MCF 10A (cell line): ENCODE measurements around the genes GPR87, MME and KCNAB1.

GRCh38 chr3:151316450-151317122 is at the start of gene GPR87:
GPR87 (minus strand) TSS chr3:151316820.
- PRO-cap, result bidirectional peak, plus-strand start at chr3:151316918, minus-strand start at chr3:151316820
- RRBS, result no CpG with 5 or more reads among the region's 8 CpGs

GRCh38 chr3:152268283-152268486 is 544 bp upstream of the MBNL1 start:
- PRO-cap, result bidirectional peak, plus-strand start at chr3:152268400, minus-strand start at chr3:152268369
- RRBS, result no CpG with 5 or more reads among the region's 5 CpGs

- PRO-cap, result no peak
- RRBS, result no CpG with 5 or more reads among the region's 7 CpGs
Measured at GRCh38 chr3:152315470-152315964, 46.8 kb downstream of the MBNL1 start.

- PRO-cap, result no peak
- RRBS, result no CpG with 5 or more reads among the region's 5 CpGs
Measured at GRCh38 chr3:152319682-152320838, 51.3 kb downstream of the MBNL1 start.

DNA sequence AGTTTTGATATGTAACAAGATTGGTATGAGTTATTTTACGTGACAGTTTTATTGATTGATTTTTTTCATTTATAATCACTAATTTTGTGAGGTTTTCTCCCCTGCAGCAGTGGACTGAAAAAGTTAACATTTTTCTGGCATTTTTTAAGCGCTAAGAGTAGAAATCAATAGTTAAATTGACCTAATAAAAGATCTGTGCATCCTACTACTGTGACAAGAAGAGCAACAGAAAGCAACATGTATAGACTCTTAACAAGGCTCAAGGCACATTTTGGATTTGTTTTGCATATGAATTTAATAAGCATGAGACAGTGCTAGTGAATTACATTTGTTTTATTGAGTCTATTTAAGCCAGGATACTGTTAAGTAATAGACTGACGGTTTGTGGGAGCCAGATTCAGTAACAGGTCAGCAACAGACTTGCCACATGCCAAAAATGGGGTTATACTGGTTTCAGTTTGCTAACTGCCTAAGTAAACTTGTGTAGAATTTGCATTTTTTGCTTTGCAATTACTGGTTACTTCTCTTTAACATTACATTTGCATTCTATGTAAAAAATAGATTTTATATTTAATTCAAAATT is 54.0 kb downstream of the MBNL1 start:
- PRO-cap, result no peak
- RRBS, result no CpG with 5 or more reads among the region's 3 CpGs

DNA sequence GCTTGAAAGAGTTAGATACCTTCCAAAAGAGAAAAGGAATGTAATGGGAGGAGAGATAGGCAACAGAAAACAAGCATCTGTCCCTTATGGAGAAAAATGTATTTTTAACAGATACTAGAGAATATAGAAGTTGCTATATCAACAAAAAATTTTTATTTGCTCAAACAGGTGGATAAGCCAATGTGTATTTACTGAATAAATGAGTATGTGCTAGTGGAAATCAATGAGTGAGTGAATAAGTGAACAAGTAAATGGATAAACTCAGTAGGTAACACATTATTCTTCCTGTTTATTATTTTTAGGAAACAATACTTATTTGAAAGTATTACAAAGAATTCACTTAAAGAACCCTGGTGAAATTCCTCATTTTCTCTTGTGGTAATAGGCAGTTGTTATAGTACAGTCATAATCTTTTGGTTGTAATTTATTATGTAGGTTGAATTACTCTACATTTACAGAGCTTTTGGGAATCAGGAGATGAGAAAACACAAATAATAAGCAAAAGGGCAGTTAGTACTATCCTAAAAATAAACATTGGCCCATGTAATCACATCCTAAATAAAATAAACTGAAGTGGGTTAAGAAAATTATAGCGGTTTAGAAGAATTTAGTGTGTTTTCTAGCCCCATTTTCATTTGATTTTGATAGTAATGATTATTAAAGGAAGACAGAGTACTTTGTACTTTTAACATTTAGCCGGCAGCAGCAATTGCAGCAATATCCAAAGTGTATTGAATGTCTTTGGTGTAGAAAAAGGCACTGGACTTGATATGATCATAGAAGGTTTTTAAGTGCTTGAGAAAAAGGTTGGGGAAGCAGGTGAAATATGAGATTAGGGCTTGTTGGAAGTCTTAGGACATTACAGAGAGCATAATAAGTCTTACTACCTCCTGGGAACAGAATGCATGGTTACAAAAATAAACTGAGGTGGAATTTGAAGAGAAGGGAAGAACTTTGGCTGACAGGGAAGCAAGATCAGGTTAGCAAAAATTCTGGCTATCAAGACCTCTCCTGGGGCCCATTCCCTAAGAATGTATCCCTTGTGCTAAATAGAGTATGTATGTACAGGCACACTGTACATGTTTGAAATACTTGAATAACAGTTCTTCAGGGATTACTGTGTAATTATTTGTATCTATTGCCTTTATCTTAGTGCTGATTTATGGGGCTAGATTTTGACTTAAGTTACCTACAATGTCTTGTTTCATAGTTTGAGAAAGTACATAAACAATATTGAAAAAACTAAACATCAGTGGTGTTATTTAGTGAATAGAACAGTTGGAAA is 79.8 kb downstream of the MBNL1 start:
- PRO-cap, result no peak
- RRBS, result no CpG with 5 or more reads among the region's 2 CpGs

GRCh38 chr3:152385522-152386232 is 116.9 kb downstream of the MBNL1 start:
- PRO-cap, result no peak
- RRBS, result no CpG with 5 or more reads among the region's 1 CpG

GRCh38 chr3:152406205-152407192 is 137.8 kb downstream of the MBNL1 start:
- PRO-cap, result no peak
- RRBS, result no CpG with 5 or more reads among the region's 4 CpGs

DNA sequence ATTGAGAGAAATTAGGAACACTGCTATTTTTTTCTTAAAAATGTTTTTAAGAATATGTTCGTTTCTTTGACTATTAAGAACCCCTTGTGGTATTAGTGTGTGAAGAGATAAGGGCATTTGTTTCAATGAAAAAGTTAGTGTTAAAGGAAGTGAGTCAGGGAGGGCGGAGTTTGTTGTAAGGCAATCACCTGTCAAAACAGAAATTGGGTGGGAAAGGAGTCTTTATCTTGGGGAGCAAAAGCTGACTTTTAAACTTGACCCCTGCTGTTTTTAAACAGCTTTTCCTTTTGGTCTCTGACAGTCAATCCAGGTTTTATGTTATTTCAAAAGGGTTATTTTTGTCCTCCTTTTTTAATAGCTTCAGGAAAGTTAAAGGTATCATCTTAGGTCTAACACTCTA is 4.2 kb downstream of the RAP2B start:
- PRO-cap, result no peak
- RRBS, result no CpG with 5 or more reads among the region's 2 CpGs

- PRO-cap, result no peak
- RRBS, result no CpG with 5 or more reads among the region's 3 CpGs
Measured at GRCh38 chr3:153247593-153247823, 85.5 kb downstream of the RAP2B start.

DNA sequence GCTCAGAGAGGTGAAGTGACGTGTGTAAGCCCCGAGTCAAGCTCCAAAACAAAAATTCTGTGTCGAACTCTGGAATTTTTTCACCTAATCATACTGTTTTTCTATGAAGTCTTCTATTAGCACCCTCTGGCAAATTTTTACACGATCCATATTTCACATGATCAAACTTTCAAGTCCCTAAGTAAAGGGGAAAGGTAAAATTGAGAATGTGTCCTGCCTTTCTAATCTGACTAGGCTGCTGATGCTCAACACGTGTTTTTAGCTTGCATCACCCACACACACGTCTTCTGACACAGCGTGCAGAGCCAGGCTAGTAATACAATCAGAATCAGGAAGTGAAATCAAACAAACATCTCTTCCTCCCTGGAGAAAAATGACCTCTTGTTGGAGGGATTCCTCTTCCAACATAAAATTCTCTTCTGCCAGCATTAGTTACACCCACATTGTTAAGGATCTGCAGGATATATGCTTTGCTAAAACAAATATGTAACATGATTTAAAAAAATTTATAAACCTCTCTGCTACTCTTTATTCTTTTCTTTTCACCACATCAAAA is 122.3 kb downstream of the RAP2B start:
- PRO-cap, result bidirectional peak, plus-strand start at position 348 of the sequence, minus-strand start at position 260 of the sequence
- RRBS, result no CpG with 5 or more reads among the region's 7 CpGs

- PRO-cap, result no peak
- RRBS, result no CpG with 5 or more reads among the region's 5 CpGs
Measured at GRCh38 chr3:153624099-153624724, 462.2 kb downstream of the RAP2B start.

GRCh38 chr3:153628411-153629173 is 466.6 kb downstream of the RAP2B start:
- PRO-cap, result no peak
- RRBS, result no CpG with 5 or more reads among the region's 5 CpGs

DNA sequence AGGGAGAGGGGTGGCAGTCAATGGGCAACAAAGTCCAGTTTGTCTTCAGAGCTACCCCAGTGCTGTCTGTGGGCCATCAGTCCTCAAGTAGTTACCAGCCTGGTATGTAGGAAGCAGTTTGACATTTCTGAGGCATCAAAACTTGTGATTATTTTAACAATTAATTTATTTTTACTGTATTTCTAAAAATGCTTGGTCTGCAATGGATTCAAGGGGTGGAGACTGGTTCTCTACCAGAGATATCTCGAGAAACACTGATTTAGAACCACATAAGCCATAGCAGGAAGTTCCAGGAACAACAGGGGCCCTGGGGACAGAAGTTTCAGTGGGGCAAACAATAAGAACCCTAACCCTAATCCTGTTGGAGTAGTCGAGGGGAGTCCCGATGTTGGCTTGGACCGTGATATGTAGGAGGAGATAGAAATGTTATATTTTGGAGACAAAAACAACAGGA is 77.9 kb downstream of the DHX36 start:
- PRO-cap, result no peak
- RRBS, result no CpG with 5 or more reads among the region's 4 CpGs

DNA sequence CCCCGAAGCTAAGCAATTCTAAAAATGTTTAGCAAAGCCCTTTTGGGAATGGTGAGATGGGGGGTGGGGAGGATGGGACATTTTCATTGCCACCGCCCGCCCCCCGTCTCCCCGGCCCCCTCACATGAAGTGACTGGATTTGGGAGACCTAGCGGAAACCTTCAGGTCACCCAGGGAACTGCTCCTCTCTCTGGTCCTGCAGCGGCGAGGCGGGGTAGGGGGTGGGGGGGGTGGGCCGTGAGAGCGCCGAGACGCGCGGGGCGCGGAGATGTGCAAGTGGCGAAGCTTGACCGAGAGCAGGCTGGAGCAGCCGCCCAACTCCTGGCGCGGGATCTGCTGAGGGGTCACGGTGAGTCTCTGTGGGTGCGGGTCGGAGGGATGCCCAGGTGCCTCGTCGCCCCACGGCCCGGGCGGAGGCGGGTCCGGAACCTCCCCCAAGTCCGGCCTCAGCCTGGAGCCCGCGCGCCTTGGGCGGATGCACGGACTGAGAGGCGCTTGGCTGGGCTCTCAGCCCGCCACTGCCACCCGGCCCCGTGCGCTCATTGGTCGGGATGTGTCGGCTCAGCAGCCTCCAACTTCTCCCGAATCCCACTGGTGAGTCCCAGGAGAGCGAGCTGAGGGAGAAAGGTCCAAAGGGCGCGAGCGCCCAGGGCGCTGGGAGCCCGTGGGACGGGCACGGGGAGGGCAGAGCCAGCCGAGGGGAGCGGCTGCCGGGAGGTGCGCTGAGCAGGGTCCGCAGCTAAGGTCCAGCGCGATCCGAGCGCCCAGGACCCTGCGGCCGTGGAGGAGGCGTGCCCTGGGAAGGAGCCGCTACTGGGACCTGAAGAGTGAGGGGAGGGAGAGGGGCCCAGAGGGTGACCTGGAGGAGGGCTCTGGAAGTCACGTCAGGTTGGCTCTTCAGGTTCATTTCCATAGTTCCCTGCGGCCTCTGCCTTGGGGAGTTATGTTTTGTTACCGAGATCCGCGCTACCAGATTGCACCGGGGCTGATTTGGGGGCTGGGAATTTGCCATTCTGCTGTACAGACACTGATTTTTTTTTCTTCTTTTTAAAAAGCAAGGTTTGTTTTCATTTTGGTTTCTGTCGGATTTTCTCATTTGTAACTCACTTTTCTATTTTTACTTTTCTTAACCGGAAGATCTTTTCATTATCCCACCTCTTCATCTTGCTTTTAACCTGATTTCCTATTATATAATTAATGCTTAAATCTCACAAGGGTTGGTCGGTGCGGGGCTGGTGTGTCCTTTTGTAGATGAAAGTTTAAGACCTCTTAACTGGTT is at the start of gene MME:
Gene MME, plus strand, starts transcription at position 912 of the 1,279 bp plus-strand sequence.
- PRO-cap, result bidirectional peak, plus-strand start at position 598 of the sequence, minus-strand start at position 520 of the sequence; bidirectional peak, plus-strand start at position 912 of the sequence, minus-strand start at position 913 of the sequence
- RRBS, result 1% methylated on average over 8 of the region's 77 CpGs

- PRO-cap, result no peak
- RRBS, result no CpG with 5 or more reads among the region's 2 CpGs
Measured at GRCh38 chr3:155255850-155256049, 37.7 kb downstream of the STRIT1 start.

GRCh38 chr3:155704512-155705259 is 40.2 kb downstream of the PLCH1 start:
- PRO-cap, result no peak
- RRBS, result no CpG with 5 or more reads among the region's 4 CpGs

- PRO-cap, result no peak
- RRBS, result no CpG with 5 or more reads among the region's 1 CpG
Measured at GRCh38 chr3:155907544-155908197, 37.2 kb downstream of the GMPS start.

- PRO-cap, result no peak
- RRBS, result no CpG with 5 or more reads among the region's 20 CpGs
Measured at GRCh38 chr3:156120333-156120964, at the start of gene KCNAB1. KCNAB1 (plus strand) TSS chr3:156120578.

DNA sequence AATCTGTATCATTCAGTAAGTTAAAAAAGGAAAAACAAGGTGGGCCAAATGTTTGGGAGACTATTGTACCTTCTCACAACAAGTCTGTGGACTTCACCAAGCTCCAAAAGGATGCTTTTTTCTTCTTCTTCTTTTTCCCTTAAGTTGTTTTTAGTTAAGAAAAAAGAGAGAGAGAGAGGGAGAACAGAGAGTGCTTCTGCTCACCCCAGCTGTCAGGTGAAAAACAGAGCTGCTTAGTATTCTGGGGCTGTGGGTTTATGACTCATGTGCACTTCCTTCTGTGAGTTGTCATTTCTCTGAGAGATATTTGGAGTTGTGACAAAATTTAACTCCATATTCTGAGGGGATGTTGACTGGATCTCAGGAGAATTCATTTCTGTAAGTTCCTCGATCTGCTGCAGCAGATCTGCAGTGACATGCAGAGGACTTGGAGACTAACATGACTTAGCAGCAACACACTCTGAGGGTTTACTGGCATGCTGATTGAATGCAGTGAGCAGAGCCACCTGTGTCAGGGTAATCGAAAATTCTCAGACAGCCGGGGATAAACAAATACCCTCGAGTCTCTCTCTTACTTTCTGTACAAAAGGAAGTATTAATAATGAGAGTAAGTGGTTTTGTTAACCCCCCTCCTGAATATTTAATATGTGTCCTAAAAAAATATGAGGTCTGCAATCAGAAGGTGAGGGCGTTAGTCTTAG is 70.6 kb downstream of the SSR3 start:
- PRO-cap, result no peak
- RRBS, result no CpG with 5 or more reads among the region's 5 CpGs